HTERT-HM (cell line): Measurements from ENCODE around the genes CDH24, HOMEZ, PABPN1 and EFS.

DNA sequence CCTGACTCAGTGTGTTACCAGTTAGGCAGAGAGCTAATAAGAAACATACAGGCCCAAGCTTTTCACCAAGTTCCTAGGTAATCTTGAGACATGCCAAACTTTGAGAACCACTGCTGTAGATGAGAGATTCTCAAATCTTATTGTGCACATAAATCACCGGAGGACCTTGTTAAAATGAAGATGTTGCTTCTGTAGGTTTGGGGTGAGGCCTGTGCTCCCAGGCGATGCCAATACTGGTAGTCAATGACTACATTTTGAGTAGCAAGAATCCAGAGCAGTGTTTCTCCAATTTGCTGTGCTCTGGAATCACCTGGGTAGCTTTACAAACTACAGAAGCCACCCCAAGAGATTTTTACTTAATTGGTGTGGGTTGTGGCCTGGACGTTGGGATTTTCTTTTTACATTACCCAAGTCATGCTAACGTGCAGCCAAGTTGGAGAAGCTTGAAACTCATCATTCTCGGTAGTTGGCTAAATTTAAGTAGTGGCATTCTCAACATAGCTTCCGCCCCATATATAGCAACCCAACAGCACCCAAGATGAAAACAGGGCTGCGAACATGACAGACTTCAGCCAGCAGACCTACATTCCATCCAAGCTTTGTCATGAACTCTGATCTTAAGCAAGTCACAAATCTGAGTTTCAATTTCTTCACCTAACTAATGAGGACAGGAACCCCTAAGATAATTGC lies 25.1 kb downstream of the DAD1 start:
- RRBS, result no CpG with 5 or more reads among the region's 7 CpGs

GRCh38 chr14:22597739-22598057 lies 402 bp upstream of the ABHD4 start:
- RRBS, result no CpG with 5 or more reads among the region's 7 CpGs

DNA sequence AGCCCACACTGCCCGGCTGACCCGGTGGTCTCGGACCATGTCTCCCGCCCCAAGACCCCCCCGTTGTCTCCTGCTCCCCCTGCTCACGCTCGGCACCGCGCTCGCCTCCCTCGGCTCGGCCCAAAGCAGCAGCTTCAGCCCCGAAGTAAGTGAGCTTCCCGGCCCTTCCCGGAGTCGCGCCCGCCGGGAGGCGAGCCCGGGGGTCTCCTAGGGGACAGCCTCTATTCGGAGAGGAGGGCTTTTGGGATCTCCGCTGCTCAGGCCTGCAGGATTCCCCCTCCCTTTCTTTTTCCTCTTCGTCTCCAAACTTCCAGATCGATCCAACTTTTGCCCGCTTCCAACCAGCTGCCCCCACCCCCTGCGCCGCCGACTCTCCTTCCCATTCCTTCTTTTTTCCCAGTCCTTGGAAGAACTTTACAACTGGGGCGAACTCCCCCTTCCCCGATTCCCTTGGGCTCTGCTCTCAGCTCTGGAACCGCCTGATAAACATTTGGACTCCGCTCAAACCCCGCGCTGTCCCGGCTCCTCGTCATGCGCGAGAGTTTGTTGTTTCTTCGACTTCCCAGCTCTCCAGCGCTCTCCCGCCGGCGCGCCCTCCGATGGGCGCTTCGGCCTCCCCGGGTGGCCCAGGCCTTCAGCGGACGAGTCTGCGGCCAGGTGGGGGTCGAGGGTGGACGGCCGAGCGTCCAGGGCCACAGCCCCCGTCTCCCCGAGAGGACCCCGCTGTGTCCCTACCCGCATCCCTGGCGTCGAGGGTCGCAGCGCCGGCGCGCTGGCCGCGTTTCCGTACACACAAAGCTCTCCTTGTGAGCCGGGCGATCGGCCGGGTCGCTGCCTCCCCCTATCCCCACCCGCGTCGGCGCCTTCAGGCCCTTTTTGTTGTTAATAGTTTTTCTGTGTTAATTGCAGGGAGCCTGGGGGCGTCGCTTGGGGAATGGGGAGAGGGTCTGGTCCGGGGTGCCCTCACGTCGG lies 682 bp downstream of the MMP14 start:
- RRBS, result 2% methylated on average over 18 of the region's 84 CpGs

- RRBS, result no CpG with 5 or more reads among the region's 5 CpGs
Observed at GRCh38 chr14:22844552-22844783, 8.1 kb downstream of the MMP14 start.

- RRBS, result no CpG with 5 or more reads among the region's 3 CpGs
Observed at GRCh38 chr14:22870715-22871206, 779 bp upstream of the LRP10 start.

- RRBS, result 9% methylated on average over 21 of the region's 81 CpGs
Observed at GRCh38 chr14:22886297-22887213, 3.5 kb downstream of the REM2 start.

GRCh38 chr14:23008815-23009284 lies 1.1 kb downstream of the C14orf93 start:
- RRBS, result no CpG with 5 or more reads among the region's 3 CpGs

GRCh38 chr14:23046777-23047474 lies 4.9 kb downstream of the PSMB11 start:
- RRBS, result no CpG with 5 or more reads among the region's 11 CpGs

DNA sequence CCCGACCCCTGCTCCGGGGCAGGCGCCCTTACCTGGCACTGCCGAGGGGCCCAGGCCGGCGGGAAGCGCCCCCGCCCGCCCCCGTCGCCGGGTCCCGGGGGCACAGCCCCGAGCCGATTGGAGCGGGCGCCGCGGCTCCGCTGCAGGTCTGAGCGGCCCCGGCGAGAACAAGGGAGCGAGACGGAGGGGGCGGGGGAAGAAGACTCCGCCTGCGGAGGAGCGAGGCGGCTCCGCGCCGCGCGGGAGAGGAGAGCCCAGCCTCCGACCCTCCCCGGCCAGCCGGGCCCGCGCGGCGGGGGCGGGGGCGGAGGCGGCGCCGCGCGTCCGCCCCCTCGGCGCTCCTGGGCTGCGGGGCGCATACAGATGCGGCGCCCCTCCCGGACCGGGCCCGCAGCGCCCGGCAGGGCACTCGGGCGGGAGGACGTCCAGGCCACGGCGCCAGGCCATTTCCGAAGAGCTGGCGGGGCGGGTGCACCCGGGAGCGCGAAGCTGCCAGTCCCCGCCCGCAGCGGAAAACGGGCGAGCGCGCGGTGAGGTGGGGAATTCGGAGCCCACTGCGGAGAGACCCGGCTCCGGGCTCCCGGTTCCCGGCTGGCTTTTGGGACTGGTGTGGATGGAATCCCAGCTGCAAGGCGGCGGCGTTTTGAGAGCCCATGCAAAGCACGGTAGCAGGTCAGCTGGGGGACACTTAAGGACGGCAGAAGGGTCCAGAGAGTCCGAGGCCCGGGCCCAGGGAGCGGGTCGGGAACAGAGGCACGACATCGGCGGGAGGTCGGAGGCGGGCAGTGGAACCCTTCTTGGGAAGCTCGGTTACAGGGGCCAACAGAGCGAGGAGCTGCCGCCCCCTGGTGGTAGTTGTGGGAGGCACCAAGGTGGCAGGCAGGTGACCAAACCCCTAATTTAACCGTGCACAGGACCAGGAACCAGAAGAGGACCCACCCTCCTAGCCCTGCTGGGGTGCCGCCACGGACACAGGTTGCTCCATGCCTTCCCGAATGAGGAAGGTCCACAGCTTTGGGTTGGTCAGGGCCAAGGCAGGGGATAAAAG lies at the start of gene CDH24:
TSS of gene CDH24 (minus strand) at position 150 of the 1,048 bp plus-strand sequence.
- RRBS, result 1% methylated on average over 56 of the region's 107 CpGs

DNA sequence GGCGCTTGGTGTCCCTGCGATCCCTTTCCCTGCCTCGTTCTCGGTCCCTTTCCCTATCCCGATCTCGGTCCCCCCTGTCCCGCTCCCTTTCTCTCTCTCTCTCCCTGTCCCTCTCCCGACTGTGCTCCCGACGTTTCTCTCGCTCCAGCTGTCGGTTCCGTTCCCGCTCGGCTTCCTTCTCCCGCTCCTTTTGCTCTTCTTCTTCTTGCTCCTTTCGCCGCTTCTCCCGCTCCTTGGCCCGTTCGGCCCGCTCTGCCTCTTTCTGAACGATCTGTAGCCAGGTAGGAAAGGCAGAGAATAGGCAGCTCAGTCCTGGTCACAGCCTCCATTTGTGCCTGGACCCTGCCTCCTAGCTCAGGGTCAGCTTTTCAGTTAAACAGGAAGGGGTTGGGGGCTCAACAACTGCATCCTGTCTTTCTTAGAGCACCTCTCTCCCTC lies 1.9 kb upstream of the CDH24 start:
- RRBS, result no CpG with 5 or more reads among the region's 23 CpGs

- RRBS, result no CpG with 5 or more reads among the region's 8 CpGs
Observed at GRCh38 chr14:23071908-23072789, 14.8 kb upstream of the CDH24 start.

DNA sequence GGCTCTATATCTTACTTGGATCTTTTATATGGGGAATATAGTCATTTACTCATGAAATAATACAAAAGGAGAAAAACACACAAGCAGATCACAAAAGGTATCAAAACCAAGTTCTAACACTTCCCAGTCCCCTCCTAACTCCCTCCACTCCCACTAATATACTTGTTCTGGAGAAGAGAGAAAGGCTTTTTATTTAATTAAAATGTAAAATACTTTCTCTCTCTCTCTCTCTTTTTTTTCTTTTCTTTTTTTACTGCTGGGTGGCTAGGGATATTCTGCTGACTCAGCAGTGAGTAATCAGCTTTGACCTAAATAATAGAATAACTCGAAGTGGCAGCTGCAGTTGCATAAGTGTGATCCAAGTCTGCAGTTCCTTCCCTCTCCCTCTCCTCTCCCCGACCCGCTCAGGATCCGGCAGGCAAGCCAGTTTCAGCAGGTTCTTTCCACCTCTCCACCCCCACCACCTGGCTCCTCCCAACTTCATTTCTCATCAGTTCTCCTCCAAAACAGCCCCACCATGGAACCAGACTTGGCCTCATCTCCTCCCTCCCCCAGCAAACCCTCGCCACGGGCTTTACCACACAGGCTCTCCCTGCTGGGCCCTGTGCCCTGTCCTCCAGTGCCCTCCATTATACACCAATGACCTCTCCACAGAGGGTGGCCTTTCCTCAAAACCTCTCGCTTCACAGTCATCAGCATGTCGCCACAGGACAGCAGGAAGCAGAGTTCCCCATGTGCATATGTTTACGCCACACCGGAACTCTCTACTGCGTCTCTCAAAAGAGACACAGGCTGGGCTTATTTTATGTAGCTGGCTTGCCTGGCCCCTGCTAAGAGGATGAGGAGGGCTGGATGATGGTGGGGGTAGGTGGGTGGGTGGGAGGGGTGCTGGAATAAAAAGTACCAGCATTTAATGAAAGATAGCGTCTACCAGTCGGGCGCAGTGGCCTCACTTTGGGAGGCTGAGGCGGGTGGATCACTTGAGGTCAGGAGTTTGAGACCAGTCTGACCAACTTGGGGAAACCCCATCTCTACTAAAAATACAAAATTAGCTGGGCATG lies 22.4 kb downstream of the SLC7A8 start:
- RRBS, result no CpG with 5 or more reads among the region's 15 CpGs

DNA sequence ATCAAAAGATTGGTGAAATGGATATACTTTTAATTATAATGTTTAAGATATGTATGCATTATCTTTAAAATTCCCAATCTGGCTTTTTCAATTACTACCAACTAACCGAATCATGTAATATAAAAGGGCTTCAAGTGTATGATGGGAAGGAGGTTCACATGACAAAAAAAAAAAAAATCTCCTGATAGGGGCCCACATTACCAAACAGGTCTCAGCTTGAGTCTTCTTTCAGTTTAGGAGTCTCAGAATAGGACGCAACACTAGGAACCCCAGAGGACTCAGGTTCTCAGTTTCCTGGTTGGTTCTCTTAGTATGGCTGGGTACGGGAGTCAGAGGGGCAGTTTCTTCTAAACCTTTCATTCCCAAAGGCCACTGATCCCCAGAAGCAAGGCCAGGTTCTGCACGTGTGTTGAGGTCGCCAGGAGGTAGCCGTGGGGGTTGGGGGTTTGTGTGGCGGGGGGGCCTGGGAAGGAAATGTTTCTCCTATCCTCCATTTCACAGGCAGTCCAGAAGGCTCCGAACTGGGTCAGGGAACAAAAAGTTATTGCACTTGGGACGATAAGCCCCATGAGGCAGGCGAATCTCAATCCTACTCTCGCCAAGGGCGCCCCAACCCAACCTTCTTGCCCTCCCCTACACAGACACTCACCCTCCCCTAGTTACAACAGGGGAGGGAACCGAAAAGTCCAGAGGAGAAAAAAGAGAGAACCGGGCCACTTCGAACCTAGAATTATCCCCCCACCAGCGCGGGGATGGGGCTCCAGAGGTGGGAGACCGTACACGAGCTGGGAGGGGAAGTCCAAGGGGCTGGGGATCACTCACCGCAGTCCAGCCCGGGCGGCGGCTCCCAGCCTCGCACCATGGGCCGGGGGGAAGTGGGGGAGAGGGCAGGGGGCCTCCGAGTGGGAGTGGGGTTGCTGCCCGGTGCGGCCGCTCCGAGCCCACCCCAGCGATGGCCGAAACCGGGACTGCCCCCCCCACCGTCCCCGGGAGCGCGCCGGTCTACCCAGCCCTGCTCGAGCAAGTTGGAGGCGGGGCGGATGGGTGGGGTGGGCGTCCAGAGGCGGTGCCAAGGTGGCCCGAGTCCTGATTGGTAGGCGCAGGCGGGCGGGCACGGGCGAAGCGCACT lies at the start of gene HOMEZ:
TSS of gene HOMEZ (minus strand) at position 1,042 of the 1,129 bp plus-strand sequence.
- RRBS, result 1% methylated on average over 9 of the region's 50 CpGs

DNA sequence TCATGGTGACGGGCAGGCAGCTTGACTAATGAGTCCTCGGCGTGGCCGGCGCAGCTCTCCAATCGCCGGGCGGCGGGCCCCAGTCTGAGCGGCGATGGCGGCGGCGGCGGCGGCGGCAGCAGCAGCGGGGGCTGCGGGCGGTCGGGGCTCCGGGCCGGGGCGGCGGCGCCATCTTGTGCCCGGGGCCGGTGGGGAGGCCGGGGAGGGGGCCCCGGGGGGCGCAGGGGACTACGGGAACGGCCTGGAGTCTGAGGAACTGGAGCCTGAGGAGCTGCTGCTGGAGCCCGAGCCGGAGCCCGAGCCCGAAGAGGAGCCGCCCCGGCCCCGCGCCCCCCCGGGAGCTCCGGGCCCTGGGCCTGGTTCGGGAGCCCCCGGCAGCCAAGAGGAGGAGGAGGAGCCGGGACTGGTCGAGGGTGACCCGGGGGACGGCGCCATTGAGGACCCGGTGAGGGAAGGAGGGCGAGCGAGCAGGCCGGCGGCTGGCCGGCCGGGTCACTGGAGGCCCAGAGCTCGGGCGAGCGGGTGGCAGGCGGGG lies at the start of gene PABPN1:
TSS of gene PABPN1 (plus strand) at position 82 of the 535 bp plus-strand sequence.
- RRBS, result 1% methylated on average over 13 of the region's 61 CpGs

GRCh38 chr14:23364827-23365652 lies at the start of gene EFS:
TSS of gene EFS (minus strand) at chr14:23365172.
- RRBS, result 3% methylated on average over 26 of the region's 68 CpGs

- RRBS, result no CpG with 5 or more reads among the region's 11 CpGs
Observed at GRCh38 chr14:23380578-23381131, 3.8 kb downstream of the CMTM5 start.

DNA sequence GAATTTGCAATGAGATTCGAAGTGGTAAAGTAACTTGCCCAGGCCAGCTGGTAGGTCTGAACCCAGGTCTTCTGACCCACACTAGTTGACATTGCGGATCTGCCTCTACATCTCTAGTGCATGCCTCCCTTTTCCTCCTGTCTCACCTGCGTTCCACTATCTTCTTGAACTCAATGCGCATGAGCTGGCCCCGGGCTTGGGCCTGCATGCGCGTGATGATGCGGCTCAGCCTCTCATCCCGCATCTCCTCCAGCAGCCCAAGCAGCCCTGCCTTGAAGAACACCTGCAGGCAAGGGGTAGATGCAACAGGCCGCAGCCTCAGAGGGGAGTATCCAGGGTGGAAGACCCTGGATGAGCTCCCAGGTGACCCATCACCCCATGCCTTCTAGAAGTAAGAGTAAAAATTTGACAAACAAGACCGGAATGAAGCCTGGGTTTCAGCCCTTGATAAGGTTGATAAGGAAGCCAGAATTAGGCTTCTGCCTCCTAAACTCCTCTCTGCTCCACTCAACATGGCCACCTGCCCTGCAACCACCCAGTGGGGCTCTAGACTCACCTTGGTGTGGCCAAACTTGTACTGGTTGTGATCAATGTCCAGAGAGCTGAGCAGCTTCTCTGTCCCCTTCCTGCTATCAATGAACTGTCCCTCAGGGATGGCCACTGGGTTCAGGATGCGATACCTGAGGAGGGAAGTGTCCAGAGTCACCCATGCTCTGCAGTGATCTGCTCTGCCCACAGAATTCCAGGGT lies 11.8 kb downstream of the MYH6 start:
- RRBS, result no CpG with 5 or more reads among the region's 12 CpGs

DNA sequence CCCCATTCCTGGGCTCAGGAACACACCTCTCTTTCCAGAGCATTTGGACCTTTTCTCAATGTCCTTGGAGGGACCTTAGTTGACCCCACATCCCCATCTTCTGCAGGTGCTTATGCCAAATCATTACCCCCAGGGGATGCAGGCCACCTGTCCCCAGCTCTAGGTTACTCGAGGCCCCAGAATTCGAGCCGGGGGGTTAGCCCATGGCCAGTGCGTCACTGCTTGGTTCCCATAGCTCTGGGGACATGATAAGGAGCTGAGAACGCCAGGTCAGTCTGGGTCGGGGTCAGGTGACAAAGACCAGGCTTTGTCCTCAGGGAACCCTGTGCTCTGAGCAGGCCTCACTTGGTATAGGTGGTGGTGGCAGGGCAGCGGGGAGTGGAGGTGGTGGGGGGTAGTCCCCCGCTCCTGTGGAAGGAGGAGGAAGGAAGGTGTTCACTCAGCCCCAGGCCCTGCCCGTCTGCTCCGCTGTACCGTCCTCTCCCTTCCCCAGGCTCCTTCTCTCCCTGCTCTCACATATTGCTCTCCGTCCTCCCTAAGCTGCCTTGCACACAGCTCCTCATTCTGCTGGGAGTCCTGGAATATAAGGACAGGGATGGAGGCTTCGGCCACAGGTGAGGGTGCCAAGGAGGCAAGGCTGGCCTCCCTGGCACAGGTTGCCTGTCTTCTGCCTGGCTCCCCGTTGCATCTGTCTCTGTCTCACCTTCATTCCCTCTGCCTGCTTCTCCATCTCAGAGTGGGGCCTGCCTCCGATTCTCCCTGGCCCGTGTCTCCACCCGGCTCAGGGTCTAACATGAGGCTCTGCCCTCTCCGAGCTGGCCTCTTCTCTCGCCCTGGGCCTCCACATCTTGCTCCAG lies 2.0 kb upstream of the MYH6 start:
- RRBS, result no CpG with 5 or more reads among the region's 19 CpGs

DNA sequence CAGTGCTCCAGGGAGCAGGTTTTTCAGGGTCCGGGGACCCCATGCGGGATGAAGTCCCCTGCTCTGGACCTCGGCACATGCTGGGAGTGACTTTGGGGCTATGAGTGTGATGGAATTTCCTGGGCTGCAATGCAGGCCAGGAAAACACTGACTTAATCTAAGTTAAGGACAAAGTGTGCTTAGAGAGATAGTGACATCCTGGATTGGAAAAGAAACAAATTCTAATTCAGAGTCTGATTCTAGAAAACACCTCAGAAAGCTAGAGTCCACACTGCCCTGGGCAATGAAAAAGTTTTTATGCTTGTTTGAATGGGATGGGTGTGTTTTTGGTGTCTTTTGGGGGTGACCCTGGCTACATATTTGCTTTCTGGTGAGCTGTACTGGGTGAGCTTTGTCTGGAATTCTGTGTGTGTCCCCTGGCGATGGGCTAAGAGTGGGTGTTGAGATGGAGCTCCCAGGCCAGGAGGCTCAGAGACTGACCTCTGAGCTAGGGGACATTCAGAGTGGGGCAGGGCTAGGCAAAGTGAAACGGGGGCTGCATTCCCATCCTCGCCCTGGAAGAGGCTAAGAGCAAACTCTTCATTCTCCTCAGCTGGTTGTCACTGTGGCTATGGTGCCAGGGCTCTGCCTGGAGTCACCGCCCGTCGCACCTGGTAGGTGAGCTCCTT lies 6.4 kb upstream of the MYH6 start:
- RRBS, result no CpG with 5 or more reads among the region's 9 CpGs

- RRBS, result no CpG with 5 or more reads among the region's 8 CpGs
Observed at GRCh38 chr14:23420720-23421493, 12.8 kb upstream of the MYH6 start.